Fibroblast of the aortic adventitia (primary cell): Measurements from ENCODE around the genes HAUS4 and AJUBA.

GRCh38 chr14:21391961-21392528 is 8.2 kb upstream of the SUPT16H start:
- CAGE, long polyA plus RNA, result no peak

- CAGE, long polyA plus RNA, result no peak
Observed at GRCh38 chr14:21394746-21395349, 11.0 kb upstream of the SUPT16H start.

DNA sequence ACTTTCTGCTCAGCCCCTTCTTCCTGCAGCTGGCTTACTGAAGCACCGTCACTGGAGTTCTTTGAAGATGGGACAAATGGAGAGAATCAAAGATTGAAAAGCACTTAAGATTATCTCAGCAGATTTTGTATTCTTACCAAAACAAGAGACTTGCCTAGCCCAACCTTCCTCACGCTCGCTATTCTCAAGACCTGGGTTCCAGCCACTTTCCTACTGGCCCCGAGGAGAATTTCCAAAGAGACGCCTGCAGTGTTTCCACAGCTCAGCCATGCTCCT is 123.5 kb upstream of the OR4E1 start:
- CAGE, long polyA plus RNA, result no peak

GRCh38 chr14:21924458-21924879 is 250.9 kb upstream of the OR4E1 start:
- CAGE, long polyA plus RNA, result no peak

- CAGE, long polyA plus RNA, result no peak
Observed at GRCh38 chr14:22003317-22003917, 329.8 kb upstream of the OR4E1 start.

DNA sequence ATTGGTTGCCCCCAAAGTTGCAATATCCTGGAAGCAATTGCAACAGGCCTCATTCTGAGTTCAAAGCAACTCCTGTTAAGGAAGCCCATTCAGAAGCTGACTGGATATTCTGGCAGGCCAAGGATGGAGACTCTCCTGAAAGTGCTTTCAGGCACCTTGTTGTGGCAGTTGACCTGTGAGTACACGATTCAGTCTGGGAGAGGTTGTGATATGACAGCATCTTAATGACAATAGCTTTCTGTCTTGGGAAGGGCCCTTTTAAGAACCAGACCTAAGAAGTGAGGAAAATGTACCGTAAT is 420.8 kb downstream of the DAD1 start:
- CAGE, long polyA plus RNA, result no peak

GRCh38 chr14:22482732-22483282 is 106.2 kb downstream of the DAD1 start:
- CAGE, long polyA plus RNA, result no peak

DNA sequence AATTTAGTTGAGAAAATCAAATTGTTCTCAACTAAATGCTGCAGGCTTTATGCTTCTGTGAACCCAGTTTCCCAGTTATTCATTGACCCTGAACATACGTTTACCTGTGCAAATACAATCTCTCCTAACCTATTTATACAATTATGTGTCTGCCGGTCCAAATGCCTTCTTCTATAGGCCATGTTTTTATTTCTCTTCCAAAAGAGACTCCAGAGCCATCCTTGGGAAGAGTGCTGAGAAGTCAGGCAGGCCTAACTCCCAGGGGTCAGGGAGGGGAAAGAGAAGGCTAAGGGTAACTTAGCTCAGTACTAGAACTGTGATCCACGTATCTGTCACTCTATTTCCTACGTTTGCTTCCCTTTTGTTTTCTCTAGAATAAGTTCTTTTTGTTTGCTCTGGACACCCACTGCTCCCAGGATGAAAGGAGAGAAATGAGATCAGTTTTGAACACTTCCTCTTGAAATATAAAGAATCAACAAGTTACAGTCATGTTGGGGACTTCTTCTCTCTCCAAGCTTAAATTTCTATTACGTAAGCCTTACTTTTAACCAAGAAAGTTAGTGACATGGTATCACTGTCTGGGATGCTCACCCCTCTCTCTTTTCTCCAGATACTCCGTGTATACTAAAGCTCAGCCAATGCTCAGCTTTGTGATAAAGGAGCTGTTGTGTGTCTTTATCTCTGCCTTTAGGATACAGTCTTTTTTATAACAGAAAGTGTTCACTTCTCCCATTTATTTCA is 79.2 kb downstream of the DAD1 start:
- CAGE, long polyA plus RNA, result no peak

DNA sequence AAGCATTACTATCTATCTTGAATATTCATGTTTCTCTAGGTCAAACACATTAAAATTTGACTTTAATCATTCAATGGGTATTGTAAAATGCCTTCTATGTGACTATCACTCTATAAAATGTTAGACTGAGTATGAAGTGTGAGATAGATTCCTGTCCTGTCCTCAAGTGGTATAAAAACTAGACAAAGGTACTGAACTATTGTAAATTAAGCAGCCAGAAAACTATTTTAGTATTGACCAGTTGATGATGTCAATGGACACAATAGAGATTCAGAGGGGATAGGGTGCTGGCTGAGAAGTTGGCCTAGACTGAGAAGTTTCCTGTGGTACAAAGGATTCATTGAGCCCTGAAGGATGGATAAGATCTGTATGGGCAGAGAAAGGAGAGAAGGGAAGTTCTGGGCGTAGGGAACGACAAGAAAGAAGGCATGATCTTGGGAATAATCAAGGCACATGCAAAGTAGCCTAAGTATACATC is 44.7 kb downstream of the DAD1 start:
- CAGE, long polyA plus RNA, result no peak

DNA sequence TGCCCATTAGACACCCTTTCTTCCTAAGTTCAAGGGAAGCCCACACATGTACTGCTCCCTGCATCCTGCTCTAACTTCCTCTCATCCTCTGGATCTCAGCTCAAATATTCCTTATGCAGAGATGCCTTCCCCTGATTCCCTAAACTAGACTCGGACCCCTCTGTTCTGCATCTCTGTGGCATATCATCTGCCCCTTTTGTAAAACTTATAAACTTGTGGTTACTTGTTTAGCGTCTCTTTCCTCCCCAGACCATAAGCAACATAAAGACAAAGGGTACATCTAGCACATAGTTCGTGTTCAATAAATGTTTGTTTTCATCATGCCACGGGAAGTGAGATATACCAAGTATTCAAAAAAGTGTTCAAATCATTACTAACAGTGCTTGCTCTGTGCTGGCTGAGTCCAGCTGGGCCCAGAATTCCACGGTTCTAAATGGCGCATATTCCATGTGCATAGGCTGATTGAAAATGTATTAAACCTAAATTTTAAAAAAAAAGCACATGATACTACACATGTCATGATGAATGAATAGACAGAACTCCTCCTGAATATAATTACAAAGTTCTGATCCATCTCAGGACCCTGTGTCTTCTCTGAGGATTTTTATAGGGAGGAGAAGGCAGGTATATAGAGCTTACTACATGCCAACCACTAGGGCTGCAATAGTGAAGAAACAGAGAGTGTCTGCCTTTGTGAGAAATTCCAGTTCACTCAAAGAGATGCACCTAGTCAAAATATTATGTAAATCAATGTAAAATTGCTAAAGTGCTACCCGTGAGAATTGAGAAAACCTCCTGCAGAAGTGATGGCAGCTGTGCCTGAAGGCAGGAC is 14.8 kb downstream of the ABHD4 start:
- CAGE, long polyA plus RNA, result no peak

DNA sequence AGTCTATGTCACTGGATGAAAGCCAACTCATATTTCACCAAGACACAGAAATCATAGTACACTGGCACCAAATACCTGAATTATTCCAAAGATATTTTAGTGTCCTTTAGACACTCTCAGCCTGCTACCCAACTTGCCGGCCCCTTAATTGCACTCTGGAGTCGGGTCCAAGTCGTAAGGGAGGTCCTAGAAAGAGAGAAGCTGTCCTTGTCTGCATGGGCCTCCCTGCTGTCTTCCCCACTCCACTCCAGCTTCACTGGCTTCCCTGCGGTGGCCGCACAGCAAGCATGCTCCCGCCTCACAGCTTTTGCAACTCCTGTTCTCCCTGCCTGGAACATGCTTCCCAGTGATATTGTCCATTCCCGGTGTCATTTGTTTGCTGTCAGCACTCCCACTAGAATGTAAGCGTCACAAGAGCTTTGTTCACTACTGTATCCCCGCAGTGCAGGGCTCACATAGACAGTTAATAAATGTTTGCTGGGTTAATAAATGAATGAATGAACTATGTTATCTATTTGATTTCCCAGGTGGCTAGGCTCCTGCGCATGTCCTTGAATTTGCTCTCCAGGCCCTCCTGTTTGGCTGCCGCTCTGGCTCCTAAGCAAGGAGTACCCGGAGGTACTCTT is 5.9 kb upstream of the SLC7A7 start:
- CAGE, long polyA plus RNA, result no peak

DNA sequence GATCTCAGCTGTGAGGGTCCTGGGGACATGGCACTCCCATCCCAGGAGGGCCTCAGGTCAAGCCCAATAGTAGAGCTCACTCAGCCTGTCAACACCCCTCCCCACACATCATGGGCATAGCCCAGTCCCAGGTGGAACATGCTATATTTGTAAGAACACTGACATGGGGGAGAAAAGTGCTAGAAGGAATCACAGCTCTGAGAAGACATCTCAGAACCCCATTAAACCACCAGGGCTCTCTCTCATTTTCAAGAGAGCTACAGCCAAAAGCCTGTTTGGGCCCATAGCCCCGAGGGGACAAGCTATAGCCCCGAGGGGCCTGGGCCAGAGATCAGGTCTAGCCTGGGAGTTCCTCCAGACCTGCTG is 4.6 kb downstream of the MMP14 start:
- CAGE, long polyA plus RNA, result no peak

DNA sequence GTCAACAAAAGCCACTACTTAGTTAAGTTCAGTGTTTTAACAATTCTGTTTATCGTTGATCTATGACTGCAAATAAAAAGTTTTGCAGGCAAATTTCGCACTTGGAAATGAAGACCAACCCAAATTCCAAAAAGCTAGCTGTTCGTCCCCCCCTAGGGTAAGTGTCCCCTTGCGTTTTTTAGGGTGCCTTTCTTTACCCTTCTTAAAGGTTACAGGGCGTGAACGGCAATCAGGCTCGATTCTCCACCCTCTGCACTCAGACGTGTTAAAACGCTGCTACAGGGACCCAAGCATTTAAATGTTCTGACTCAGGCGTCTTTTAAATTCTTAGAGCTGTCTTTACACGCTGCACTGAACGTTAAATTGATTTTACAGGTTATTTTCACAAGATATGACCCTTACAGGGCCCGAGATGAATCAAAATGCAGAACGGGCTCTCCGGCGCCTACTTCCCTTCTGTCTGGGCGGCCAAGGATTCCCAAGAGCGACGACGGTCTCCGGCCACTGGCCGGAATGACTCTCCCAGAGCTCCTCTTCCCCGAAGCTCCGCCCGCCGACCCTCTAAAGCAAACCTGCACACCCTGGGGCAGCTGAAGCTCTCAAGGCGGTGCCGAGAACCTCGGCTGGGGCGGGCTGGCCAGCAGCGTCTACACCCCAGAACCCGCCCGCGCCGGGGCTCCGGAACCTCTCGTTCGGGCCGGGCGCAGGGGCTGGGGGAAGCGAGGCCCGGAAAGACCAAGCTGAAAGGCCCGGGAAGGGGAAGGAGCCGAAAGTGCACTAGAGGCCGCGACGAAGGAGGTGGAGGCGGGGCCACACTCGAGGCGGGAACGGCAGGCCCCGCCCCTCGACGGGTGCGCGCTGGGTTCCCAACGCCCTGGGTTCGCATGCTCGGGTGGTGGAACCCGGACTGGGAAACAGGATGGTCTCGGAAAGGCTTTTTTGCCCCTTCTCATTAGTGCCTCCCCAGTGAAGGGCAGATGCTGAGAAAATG is at the start of gene HAUS4:
HAUS4 (minus strand) TSS at position 747 of the 991 bp plus-strand sequence.
- CAGE, long polyA plus RNA, result no peak

DNA sequence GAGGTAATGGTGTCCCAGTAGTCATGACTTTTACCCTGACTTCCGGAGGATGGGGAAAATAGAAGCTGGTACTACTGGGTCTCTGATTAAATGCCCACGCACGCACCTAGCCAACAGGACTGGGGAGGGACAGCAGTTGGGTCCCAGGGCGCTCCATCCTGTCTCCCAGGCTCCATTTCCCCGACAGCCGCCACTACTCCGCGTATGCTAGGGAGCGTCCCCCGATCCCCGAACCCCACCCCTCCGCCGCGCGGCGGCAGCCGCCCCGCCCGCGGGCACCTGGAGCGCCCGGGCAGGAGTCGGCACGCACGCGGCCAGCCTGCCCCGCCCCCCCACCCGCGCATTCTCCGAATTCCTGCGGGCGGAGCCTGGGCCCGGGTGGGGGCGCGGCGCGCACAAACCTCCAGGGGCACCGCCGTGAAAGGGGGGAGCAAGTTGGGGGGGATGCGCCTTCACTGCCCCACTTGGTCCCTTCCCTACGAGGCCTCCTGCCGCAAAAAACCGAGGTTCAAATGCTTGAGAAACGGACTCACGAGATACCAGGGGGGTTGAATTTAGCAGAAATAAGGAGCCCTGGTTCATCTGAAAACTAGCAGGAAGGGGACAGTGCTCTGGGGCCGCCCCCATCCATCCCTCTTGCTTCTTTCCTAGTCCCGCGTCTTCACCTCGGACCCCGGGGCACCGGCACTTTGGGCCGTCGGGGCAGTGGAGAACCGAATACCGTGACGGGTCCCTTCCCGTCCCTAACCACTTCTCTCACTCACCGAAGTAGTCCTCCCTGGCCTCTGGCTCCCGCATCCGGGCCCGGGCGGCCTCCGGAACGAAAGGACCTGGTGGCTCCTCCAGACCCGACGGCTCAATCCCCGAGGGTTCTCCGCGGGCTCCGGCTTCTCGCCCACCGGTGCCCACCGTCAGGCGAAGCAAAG is 1.6 kb downstream of the AJUBA start:
- CAGE, long polyA plus RNA, result no peak

DNA sequence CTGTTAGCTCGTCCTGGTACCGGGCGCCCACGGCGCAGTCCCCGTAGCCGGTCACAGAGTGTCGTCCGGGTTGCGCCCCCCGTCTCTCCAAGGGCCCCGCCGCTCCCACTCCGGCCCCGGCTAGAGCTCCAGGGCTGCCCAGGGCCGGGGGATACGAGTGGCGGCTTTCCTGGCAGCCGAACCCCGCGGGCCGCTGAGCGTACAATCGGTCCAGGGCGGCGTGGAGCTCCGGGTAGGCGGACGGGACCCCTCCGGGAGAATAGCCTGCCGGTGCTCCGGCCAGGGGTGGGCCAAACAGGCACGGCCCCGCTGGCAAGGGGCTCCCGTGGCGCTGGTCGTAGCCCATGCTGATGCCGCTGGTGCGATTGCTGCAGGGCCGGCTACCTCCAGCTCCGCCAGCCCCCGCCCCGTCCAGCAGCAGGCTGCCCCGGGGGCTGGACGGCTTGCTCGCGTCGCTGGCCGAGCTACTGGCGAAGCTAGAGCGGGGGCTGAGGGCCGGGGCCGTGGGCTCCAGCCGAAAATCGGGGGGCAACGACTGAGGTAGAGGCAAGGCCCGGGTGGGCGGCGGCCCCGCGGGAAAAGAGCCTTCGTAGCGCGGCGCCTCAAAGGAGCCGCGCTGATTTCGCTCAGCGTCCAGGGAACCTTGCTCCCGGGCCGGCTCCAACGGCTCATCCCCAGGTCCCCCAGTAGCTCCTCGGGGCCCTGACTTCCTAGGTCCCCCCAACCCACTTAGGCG is 760 bp downstream of the AJUBA start:
- CAGE, long polyA plus RNA, result no peak

DNA sequence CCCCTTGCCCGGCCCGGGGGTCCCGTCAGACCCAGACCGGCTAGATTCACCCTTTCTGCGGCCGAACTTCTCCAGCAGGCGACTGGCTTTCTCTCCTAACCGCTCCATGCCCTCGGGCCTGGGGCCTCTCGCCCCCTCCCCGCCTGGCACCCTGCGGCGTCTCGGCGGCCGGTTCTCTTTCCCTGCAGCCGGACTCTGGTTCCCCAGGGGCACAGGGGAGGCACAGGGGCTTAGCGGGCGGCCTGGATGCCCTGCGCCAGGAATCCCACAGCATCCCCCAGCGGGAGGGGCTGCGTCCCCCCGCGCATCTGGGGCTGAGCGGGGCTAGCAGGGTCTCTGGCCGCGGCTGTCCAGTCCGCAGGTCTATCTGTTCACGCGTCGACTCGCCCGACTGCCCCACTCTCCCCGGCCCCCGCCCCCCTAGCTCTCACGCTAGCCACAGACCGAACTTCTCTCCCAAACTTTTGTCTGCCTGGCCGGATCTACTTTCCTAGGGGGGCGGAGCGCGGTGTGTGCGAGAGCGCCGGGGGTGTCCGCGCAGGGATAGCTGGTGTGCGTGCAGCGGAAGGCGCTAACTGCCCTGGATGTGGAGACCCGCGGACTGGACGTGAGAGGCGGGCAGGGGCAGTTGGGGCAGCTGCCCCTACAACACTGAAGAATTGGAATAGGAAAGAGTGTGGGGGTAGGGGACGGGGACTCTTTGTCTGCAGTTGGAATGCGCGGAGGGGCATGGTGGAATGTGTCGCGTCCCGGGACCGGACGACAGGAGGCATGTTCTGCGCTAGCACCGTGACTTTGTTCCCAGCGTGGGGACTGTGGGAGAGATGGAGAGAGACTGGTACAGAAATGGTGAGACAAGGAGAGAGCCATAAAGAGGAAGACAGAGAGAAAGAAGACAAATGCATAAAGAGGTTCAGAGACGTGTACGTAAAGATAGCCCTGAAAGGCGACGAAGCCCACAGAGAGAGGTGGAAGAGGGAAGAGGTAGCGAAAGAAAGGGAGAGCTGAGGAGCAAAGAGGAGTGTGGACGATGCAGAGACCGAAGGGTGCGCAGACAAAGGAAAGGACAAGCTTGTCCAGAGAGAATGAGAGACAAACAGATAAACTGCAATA is at the start of gene AJUBA:
AJUBA (minus strand) TSS at position 393 of the 1,113 bp plus-strand sequence.
- CAGE, long polyA plus RNA, result no peak

DNA sequence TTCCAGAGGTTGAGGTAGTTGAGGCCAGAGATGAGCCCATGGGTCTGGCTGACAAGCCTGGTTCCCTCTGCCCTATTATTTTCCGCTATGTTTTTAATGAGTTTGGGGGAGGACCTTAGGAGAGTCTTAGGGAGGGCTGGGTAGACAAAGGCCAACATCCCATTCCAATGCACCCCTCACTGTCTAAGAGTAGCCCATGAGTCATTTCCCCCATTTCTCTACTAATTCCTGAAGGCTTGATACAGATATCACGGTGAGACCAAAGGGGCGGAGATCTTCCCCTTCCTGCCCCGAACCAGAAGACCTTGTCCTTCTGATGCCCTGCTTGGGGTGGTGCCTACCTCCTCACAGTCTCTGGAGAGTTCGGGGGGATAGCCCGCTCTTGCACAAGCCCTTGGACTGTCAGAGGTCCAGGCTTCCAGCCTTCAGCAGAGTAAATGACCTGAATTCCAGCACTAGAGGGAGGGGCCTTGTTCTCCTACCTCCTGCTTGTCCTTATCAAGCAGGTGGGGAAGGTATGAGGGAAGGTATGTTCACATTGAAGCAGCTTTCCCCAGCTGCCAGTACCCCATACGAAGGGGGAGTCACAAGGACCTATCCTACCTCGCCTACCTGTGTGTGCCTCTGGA is 3.5 kb downstream of the PSMB11 start:
- CAGE, long polyA plus RNA, result no peak

DNA sequence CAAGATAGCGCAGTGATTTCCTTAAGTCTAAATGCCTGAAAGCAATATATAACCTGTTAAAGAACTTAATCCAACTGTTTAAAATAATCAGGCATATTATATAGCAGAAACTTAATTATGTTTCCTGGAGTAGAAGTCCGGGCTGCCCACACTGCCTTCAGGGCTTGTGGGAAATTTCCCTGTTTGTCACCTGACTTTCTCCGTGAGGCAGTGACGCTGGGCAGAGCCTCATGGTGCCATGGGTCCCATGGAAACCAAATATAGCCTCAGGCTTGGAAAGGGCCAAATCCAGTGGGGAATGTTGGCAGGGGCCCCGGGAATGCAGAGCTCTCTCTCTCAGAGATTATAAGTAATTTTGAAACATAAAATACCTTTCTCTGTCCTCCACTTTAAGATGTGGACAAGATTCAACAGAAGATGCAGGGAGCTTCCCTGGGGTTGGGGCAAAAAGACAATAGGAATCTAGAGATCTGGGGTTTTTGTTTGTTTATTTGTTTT is 23.0 kb upstream of the CEBPE start:
- CAGE, long polyA plus RNA, result no peak

- CAGE, long polyA plus RNA, result no peak
Observed at GRCh38 chr14:23160730-23161790, 22.4 kb downstream of the SLC7A8 start.

- CAGE, long polyA plus RNA, result no peak
Observed at GRCh38 chr14:23182398-23183047, 937 bp downstream of the SLC7A8 start.